ENCODE data around the genes RFX1, PKN1, ZNF333 and OR7A10.

DNA sequence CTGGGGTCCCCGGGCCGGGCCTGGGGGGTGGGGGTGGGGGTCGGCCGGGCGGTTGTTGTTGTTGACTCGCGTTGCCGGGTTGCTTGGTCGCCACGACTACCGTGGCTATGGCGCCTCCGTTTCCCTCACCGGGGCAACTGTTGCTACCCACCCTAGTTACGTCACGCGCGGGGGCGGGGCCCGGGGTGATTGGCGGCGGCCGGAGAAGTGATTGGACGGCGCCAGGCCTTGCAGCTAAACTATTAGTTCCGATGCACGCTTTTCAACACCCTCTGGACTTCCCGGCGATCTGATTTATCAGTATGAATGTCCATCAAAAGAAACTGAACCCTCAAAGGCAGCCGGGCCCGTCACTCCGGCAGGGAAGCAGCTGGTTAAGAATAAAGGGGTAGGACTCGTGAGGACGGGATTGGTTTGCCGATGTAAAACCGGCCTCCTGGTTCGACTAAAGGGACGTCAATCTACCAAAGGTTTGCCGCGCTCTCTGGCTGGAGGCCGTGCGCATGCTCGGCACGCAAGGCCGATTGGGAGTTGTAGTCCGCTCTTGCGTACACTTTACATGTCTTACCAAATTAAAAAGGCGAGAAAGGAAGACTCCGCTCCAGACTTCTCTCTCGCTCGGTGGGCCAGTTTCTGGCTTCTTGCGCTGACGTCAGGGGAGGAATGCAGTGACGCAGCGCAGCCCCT, at the start of gene RFX1:
Gene RFX1, minus strand, starts transcription at position 139 of the 687 bp plus-strand sequence.
- PRO-cap: bidirectional peak, plus-strand start at position 467 of the sequence, minus-strand start at position 109 of the sequence; unidirectional peak, plus-strand start at position 567 of the sequence

- PRO-cap: no peak
Observed at GRCh38 chr19:14023539-14023982, 4.4 kb upstream of the RLN3 start.

DNA sequence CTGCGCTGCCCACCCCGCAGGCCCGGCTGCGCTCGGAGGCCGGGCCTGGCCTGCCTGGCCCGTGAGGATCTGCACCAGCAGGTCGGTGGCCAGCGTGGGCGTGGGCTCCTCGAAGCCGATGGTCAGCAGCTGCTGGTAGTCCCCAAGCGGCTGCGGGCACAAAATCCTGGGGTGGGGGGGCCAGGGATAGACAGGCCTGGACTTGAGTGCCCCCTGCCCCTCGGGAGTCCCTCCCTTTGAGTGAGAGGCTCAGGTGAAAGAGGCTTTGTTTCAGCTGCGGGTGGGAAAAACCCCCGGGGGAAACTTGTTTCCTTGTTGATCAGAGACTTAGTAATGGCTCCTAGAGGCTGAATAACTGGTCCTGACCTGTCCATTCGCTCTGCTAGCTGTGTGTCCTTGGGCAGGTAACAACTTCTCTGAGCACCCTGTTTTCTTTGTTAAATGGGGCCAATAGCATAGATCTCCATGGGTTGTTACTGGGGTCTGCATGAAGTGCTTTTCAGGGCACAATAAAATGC, 3.7 kb downstream of the C19orf67 start:
- PRO-cap: no peak

DNA sequence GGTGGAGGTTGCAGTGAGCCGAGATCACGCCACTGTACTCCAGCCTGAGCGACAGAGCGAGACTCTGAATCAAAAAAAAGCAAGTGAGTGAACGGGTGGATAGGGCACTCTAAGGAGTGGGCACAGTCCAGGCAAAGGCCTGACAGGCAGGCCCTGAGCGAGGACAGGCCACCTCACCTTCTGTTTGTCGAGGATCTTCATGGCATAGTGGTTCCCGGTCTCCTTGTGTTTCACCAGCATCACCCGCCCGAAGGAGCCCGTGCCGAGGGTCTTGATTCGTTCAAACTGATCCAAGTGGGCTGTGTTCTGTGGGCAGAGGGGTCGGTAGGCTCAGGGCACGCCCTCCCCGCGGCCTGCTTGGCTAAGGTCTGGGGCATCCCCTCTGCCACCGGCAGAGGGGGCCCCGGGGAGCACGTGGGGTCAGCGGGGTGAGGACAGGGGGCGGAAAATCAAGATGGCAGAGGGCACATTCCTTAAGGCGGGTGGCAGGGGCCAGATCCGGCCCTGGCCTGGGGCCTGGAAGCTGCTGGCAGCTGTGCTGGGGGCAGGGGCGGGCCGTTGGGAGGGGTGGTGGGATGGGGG, 10.9 kb downstream of the PRKACA start:
- PRO-cap: no peak

- PRO-cap: no peak
Observed at GRCh38 chr19:14137351-14137816, 995 bp upstream of the ASF1B start.

GRCh38 chr19:14369442-14370142, 11.7 kb upstream of the ADGRE5 start:
- PRO-cap: no peak

- PRO-cap: no peak
Observed at GRCh38 chr19:14379706-14380094, 1.5 kb upstream of the ADGRE5 start.

GRCh38 chr19:14390446-14391220, 9.4 kb downstream of the ADGRE5 start:
- PRO-cap: no peak

DNA sequence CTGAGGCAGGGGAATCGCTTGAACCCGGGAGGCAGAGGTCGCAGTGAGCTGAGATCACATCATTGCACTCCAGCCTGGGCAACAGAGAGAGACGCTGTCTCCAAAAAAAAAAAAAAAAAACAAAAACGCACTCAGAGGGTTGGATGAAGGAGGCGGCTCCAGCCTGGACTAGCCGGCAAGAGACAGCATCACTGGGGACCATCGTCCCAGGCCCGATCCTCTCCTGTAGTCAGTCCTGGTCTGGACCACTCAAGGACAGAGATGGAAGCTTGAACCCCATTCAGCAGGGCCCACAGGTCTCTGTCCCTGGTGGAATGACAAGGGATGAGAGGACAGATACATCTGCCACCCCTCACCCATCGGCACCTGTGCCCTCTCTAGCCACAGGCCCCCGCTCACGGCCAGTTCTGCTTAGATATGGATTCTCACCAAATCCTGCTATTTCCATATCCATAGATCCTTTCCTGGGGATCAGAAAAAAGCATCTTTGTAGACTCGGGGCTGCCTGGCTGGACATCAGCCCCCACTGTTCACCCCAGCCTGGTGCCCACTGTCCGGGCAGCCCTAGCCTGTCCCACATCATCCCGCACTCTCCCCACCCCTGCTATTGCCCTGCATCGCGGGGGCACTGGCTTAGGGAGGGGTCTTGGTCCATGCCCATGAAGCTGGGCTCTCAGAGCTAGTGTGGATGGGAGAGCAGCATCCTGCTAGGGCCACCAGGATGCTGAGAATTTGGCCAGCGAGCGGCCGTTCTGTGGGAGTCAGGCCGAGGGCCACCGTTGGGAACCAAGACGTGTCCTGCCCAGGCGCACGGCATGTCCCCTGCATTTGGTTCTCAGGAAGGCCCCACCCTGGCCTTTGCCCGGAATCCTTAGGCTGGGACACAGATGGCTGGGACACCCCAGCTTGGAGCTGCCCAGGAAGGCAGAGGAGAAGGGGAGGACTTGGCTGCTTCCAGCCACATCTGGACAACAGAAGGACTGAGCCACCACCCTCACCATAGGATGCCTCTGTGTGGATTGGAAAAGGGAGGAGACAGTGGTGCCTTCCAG, 14.3 kb downstream of the ADGRE5 start:
- PRO-cap: no peak

GRCh38 chr19:14400747-14402204, 17.9 kb downstream of the DDX39A start:
- PRO-cap: no peak

DNA sequence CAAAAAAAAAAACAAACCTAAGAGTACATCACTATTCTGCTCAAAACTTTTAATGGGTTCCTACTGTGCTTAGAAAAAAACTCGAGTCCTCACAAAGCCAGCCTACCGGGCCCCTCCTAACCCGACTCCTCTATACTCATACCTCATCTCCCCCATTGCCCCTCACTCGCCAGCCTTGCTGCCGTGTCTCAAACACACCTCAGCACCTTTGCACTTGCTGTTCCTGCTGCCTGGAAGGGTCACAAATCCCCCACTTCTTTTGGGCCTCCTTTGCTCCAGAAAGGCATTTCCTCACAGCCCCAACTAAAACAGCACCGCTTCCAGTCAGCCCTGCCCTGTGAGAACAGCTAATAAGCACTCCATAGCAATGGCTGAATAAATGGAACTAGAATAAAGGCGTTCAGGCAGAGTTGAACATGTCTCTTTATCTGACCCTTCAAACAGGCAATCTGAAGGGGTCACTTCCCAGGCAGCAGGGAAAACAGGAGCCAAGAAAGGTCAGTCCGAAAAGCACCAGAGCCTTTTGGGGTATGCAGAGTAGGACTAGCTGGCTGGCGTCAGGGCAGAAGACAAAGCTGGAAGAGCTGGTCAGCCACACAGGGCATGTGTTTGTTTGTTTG, 3.0 kb downstream of the DDX39A start:
- PRO-cap: no peak

GRCh38 chr19:14432875-14433914, at the start of gene PKN1:
Gene PKN1 (plus strand): TSS chr19:14433306.
- PRO-cap: bidirectional peak, plus-strand start at chr19:14433356, minus-strand start at chr19:14433172; bidirectional peak, plus-strand start at chr19:14433733, minus-strand start at chr19:14433581

DNA sequence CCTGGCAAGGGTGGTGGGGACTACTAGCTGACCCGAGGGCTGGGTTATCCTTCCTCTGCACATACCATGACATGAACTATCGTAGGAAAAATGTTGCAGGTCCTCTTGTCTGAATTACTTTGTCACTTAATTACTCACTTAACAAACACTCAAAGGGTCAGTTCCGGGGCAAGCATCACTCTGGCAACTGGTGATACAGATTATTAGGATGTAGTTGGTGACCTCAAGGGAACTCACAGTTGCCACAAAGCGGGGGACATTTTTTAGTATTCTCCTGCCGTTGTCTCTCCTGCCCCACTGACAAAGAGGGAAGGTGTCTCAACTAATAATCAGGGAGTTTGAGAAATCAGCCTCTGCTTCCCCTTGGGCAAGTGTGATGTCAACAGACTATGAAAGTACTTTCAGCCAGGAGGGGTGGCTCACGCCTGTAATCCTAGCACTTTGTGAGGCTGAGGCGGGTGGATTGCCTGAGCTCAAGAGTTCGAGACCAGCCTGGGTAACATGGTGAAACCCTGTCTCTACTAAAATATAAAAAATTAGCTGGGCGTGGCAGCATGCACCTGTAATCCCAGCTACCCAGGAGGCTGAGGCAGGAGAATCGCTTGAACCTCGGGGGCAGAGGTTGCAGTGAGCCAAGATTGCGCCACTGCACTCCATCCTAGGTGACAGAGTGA, 10.3 kb downstream of the DNAJB1 start:
- PRO-cap: no peak

GRCh38 chr19:14514059-14514457, 4.1 kb downstream of the DNAJB1 start:
- PRO-cap: no peak

GRCh38 chr19:14564712-14565431, 7.0 kb downstream of the NDUFB7 start:
- PRO-cap: no peak

GRCh38 chr19:14689357-14690855, at the start of gene ZNF333:
Gene ZNF333 (plus strand): TSS chr19:14690048.
- PRO-cap: bidirectional peak, plus-strand start at chr19:14690067, minus-strand start at chr19:14690002

DNA sequence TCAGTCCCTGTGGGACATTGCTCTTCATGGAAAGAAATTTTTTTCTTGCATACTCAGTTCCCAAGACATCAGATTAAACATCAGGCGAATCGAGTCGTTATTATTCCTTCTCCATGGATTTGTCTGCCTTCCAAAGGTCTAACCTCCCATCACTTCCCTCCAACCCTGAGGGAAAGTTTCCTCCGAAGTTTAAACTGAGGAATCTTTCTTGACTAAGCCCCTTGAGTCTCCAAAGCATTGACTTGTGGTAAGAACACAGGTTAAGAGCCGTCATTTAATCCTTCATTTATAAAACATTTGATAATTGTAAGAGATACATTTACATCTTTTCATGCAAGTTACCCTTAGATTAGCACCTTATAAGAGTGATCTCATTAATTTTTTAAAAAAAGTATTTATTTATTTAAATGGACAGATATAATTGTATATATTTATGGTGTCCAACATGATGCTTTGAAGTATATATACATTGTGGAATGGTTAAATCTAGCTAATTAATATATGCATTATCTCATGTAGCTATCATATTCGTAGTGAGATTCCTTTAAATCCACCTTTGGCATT, at the start of gene OR7A10:
Gene OR7A10, minus strand, starts transcription at position 143 of the 564 bp plus-strand sequence.
- PRO-cap: no peak

DNA sequence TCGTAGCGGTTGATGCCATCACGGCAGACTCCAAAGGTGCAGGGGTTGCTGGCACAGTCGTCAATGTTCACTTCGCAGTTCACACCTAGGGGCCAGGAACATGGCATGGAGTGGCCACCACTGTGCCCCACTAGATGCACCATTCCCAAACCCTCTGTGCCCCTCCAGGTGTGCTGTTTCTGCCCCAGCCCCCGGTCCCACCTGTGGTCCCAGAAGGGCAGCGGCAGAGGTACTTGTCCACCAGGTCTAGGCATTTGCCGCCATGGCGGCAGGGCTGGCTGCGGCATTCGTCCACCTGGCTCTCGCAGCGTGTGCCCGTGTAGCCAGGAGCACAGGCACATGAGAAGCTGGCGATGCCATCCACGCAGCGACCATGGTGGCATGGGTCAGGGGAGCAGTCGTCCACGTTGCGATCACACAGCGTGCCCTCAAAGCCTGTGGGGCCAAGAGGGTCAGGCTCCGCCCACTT, 13.9 kb downstream of the NOTCH3 start:
- PRO-cap: no peak

DNA sequence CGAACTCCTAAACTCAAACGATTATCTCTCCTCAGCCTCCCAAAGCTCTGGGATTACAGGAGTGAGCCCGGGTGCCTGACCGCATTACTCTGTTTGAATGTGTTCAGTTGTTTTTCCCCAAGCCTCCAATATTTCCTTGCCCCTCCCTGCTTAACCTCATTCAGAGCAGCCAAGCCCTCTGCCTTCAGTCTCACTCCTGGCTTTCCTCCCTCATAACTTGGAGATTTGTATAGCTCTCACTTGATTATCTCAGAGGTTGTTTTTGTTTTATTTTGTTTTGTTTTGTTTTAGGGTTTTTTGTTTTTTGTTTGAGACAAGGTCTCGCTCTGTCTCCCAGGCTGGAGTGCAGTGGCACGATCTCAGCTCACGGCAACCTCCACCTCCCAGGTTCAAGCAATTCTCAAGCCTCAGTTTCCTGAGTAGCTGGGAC, 11.4 kb downstream of the EPHX3 start:
- PRO-cap: bidirectional peak, plus-strand start at position 159 of the sequence, minus-strand start at position 99 of the sequence

GRCh38 chr19:15265209-15265780, 33.0 kb upstream of the EPHX3 start:
- PRO-cap: no peak